Neural progenitor cell (in vitro differentiated cells): Measurements from ENCODE around the genes OR5M11, MED19, OR5B2, LPXN, FAM111B and OR4D11.

DNA sequence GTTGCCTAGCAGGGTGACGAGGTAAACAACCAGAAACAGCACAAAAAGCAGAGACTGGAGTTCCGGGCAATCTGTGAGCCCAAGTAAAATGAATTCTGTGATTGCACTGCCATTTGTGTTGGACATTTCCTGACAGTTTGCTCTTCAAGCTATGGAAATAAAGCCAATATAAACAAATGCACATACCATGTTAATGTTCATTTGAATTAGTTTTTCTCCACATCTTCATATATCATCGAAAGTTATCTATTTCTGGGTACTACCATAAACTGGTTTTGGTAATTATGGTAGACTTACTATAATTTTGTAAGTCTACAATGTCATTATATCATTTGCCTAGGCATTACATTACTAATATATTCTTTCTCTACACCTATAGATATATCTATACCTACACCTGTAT is at the start of gene OR5M11:
TSS of gene OR5M11 (minus strand) at position 126 of the 403 bp plus-strand sequence.
- RAMPAGE, long total RNA, result no peak

DNA sequence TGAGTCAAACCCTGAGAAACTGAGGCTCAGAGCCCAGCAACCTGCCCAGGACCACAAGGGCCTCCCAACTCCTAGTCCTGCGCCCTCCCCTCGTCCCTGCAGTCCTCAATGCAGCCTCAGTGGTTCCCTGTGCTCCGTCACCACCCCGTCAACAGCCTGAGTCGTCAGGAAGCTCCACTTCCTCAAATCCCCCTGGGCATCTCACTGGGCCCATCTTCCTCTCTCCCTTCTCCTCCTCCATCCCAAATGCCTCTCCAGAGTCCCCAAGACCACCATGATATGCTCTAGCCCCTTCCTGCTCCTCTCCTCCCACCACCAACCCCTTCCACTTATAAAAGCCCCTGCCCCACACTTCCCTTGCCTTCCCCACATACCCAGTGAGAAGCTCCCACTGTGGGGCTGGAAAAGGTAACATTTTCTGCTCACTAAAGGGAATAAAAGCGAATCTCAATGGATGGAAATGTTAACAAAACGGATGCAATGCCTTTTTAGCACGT is 17.5 kb downstream of the TNKS1BP1 start:
- RAMPAGE, long total RNA, result no peak

DNA sequence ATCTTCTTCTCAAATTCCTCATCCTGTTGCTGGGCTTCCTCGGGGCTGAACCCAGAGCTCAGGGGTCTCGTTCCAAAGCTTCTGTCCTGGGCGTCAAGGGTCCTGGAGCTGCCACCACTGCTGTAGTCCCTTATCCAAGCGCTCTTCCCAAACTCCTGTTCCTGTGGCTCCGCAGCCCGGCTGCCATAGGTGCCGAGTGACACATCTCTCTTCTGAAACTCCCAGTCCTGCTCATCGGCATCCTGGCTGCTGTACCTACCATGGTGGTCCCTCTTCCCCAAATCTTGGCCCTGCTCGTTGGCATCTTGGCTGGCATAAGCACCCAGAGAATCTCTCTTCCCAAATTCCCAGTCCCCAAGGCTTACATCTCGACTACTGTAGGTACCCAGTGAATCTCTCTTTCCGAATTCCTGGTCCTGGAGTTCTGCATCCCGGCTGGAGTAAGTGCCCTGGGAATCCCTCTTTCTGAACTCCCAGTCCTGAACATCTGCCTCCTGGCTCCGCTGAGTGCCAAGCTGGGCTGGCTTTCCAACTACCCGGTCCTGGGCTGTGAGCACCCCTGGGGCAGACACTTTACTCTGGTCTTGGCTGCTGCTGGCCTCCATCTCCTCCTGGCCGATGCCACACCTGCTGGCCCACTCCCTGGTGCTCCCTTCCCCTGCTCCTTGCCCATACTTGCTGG is 14.9 kb downstream of the TNKS1BP1 start:
- RAMPAGE, long total RNA, result no peak

DNA sequence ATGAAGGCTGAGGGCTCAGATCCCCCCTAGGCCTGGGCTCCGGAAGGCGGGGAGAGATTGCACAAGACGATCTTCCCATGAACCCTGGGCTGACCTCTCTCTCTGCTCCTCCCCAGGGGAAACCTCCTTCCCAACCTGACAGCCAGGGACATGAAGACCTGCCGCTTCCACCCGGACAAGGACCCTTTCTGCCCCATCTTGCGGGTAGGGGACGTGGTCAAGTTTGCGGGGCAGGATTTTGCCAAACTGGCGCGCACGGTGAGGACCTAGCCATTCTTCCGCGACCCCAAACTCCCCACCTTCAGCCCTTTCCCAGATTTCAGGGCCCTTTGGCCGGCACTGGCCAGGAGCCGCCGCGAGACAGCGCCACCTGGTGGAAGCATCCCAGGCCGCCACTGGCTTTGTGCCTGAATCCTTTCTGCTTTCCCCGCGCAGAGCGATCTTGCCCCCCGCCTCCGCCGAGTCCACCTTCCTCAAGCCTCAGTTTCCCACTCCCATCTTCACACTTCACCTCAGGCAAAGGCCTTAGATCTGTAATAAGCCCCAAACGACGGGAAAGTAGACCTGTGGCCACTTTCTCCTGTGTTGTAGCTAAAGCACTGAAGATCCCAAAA is 11.6 kb downstream of the P2RX3 start:
- RAMPAGE, long total RNA, result no peak

- RAMPAGE, long total RNA, result no peak
Measured at GRCh38 chr11:57491515-57492159, 23.9 kb downstream of the SLC43A1 start.

DNA sequence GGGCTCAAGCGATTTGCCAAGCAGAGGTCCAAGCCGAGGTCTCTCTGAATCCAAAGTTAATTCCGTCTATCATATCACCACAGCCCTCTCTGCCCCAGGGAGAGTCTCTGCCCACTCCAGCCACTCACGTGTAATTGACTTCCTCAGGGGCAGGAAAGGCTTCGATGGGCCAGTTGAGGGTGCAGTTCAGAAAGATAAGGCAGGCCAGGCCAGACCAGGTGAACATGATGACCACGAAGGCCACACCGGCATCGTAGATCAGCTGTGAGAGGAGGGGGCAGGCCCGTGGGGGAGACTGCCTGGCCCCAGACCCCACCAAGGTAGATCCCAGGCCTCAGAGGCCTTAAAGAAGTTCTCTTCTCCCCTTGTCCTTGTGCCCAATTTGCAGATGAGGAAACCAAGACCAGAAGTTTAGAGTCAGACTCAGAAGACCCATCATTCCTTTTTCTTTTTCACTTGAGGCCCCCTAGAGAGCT is 19.6 kb downstream of the SLC43A1 start:
- RAMPAGE, long total RNA, result no peak

- RAMPAGE, long total RNA, result no peak
Measured at GRCh38 chr11:57566749-57567463, 566 bp downstream of the UBE2L6 start.

DNA sequence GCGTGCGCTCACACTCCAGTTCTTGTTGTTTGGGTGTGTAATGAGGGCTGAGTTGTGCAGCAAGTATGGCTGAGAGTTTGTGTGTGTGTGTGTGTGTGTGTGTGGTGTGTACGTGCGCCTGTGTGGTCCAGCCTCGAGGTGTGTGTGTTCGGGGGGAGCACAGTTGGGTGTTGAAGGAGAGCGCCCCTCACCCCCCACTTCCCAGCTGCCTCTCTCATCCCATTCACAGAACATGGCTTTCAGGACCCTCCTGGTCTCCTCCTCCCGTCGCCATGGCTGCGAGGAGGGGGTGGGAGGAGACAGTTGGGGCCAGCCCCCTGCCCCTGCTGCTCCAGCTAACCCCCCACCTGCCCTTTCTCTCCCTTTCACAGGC is 10.6 kb downstream of the YPEL4 start:
- RAMPAGE, long total RNA, result no peak

- RAMPAGE, long total RNA, result no peak
Measured at GRCh38 chr11:57647031-57648123, 2.3 kb downstream of the YPEL4 start.

GRCh38 chr11:57668864-57669150 is 893 bp downstream of the ZDHHC5 start:
- RAMPAGE, long total RNA, result no peak

DNA sequence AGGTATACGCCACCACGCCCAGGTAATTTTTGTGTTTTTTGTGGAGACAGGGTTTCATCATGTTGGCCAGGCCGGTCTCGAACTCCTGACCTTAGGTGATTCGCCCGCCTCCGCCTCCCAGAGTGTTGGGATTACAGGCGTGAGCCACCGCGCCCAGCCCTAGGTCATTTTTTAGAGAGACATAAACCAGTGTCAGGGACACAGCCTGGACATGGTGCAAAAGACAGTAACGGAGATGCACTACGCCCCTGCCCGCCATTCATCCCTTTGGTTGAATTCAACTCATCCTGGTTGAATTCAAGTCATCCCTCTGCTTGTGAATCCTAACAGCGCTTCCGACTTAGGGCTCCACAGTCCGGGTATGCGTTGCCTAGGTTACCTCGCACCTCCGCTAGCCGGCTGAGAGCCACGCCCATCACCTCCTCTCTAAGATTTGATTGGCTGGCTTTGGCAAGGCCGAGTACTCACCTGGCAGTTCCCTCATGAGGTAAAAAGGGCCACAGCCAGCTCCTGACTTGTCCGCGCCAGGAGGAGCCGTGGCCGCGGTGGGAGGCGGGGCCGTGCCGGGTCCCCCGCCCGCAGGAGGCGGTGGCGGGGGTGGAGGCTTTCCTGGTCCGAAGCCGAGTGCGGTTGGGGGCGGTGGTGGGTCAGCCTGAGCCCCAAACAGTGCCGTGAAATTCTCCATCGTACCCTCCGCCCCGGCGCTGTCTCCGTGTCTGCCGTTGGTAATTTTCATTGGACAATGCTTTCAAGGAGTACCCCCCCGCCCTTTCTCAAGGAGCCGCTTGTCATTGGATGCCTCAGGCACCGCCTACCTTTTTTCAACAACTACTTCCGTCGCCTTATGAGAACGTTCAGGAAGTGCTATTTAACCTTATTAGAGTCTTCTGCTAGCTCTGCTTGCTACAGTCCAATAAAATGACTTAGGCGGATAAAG is at the start of gene MED19:
TSS of gene MED19 (minus strand) at position 721 of the 937 bp plus-strand sequence.
- RAMPAGE, long total RNA, result start-site peak on the minus strand centred at position 724 of the sequence, 7 bp wide, 107 and 139 reads in 2 replicates

DNA sequence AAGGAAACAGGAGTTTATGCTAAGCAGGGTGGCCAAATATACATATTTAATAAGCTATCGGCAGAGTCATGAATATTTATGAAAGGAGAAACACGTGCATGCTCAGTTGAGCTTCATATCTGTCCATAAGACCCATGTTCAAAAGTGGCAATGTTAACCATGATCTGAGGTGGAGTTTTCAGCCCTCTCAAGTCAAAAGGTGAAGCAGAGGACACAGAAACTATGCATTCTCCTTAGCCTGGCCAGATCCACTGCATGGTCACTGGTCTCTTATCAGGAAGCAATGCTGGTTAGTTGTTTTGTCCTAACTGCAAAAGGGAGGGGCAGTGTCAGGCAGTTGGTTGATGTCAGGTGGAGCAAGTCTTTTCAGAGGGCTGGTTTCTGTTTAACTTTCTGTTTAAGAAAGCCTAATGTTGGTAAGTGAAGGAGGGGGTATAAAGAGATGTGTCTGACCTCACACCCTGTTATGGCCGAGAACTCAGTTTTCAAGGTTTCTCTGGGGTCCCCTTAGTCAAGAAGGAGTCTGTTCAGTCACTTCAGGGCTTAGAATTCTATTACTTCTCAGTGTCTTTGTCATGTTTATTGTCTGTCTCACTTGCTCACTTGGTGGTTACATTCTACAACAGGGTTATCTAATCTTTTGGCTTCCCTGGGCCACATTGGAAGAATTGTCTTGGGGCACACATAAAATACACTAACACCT is 5.5 kb upstream of the SELENOH start:
- RAMPAGE, long total RNA, result no peak

- RAMPAGE, long total RNA, result no peak
Measured at GRCh38 chr11:58427885-58428557, at the start of gene OR5B2. Gene OR5B2 (minus strand): TSS chr11:58428121.

DNA sequence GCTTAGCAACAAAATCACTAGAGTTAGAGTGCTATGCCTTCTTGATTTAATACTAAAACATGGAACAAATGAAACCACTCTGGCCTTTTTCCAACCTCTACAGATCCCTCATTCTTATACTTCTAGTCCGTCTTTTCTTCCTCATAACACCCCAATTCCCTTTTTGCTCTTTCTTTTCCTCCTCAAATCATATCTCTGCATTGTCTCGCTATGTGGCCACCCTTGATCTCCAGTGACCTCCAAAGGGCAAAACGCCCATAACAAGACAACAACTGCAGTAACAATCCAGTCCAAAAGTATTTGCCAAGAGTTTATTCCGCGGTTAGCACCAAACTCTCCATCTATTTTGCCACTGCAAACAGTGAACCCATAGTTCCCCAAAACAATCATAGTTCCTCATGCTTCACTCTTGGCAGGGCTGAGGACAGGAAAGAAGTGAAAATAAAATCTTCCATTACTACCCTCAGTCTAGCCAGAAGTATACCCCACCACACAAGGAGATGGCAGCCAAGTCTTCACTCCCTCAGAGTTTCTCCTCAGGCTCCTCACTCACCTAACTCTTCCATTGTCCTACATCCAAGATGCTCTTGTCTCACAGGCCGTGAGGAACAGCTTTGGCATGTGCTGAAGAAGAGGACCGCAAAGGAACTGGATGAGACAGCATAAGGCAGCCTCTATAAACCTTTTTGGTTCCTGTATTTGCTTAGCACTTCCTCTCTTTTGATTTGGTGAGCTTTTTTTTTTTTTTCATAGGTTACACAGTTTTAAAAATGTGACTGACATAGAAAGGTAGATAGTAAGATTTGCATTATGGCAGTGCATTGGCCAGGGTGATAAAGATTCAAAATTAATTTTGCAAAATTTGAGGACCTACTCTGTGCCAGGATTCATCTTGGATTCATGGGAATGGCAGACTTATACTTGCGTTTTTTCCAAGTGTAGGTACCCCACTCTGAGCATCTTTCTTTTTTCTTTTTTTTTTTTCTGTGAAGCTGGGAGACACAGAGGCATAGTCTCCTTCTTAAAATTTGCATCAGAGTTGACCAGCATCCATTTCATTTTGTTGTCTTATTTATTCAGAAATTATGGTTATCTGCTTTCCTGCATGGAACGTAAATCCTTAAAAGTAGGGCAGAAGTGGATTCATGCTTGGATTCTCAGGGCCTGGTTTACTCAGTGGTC is at the start of gene LPXN:
TSS of gene LPXN (minus strand) at position 650 of the 1,182 bp plus-strand sequence.
- RAMPAGE, long total RNA, result no peak

DNA sequence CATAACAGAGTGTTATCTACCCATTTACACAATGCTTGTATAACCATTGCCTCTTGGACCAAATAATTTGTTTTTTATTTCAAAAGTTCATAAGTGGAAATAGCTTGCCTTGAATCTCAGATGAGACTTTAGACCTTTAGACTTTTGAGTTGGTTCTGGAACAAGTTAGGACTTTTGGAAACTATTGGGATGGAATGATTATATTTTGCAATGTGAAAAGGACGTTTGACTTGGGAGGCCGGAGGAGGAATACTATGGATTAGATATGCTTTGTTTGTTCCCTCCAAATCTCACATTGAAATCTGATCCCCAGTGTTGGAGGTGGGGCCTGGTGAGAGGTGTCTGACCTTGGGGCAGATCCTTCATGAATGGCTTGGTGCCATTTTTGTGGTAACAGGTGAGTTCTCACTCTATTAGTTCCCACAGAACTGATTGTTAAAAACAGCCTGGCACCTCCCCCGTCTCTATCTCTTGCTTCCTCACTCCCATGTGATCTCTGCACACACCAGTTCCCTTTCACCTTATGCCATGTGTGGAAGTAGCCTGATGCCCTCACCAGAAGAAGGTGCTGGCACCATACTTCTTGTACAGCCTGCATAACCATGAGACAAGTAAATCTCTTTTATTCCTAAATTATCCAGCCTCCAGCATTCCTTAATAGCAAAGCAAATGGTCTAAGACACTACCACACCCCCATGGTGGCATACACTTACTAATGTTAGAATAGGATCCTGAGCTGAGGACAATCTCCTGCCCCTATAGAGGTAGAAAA is 3.3 kb upstream of the GLYAT start:
- RAMPAGE, long total RNA, result no peak

- RAMPAGE, long total RNA, result no peak
Measured at GRCh38 chr11:59106148-59107277, at the start of gene FAM111B. Gene FAM111B (plus strand): TSS chr11:59107237.

DNA sequence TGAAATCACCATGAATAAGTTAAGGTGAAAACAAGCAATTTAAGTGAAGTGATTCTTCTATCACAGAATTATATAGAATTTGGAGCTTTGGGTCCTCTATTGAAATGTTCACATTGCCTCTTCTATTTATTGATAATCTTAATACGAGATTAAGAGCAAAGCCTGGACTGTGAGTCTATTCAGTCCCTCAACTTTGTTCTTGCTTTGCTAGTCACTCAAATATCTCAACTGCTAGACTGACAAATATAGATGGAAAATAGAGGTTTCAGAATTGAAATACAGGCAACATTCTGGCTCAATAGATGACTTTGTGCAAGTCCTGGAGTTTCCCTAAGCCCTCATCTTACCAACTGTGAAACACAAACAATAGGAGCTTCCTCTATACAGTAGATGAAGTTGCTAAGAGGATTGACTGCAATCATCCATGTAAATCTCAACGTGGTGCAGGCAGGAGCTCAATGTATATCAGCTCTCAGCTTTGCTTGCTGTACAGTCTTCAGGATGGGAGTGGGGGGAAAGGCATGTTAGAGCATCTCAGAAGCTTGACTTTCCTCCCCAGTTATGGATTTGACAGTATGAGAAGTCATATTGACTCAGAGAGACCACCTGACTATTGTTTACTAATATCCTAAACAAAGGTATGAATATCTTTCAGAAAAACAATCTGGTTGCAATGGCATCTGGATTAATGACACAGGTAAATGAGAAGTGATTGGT is 6.2 kb upstream of the MPEG1 start:
- RAMPAGE, long total RNA, result no peak

- RAMPAGE, long total RNA, result no peak
Measured at GRCh38 chr11:59254191-59254667, 41.5 kb upstream of the MPEG1 start.

DNA sequence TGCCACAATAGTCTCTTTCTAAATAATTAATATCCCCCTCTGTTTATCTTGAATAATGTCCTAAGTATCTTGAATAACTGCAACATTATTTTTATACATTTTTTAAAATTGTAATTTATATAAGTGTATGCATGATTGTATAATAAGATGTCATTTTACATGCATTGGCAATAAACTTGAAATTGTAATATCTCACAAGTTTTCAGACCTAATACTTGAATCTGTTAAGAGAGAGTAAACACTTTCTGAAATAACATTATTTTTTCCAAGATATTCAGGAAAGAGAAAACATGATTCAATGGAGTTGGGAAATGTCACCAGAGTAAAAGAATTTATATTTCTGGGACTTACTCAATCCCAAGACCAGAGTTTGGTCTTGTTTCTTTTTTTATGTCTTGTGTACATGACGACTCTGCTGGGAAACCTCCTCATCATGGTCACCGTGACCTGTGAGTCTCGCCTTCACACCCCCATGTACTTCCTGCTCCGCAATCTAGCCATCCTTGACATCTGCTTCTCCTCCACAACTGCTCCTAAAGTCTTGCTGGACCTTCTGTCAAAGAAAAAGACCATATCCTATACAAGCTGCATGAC is at the start of gene OR4D11:
TSS of gene OR4D11 (plus strand) at position 299 of the 594 bp plus-strand sequence.
- RAMPAGE, long total RNA, result no peak

GRCh38 chr11:59550803-59551435 is 39.6 kb downstream of the OR4D9 start:
- RAMPAGE, long total RNA, result no peak